Metastatic Breast Carcinoma in the Ovary (tissue), 3 donors: ENCODE results near the genes TOP3A, FAM83G and GRAP.

GRCh38 chr17:17632612-17632863 lies 41.0 kb upstream of the PEMT start:
- PRO-cap, 3 experiments, result no peak in any of the 3 experiments

DNA sequence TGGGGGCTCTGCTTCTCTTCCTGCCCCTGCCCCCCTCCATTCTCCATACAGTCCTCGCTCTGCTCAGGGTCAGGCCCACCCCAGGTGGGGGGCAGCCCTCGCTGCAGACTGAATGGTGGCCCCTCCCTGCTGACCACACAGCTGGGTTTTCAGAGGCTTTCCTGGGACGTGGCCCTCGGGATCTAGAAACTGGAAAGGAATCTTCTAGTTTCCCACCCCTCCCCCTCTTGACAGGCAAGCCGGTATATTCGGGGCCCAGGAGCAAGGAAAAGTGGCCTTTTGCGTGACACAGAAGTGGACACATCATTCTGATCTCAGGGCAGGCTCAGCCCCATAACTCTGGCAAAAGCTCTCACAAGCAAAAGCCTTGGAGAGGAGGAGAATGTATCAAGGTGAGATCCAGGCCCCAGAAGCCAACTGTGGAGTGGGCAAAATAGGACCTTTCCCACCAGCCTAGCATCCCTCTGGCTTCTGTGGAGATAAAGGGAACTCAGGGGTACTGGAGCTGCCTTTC lies 2.1 kb downstream of the RAI1 start:
- PRO-cap, 3 experiments, result no peak in any of the 3 experiments

- PRO-cap, 3 experiments, result no peak in any of the 3 experiments
Measured at GRCh38 chr17:17736751-17737244, 55.5 kb downstream of the RAI1 start.

DNA sequence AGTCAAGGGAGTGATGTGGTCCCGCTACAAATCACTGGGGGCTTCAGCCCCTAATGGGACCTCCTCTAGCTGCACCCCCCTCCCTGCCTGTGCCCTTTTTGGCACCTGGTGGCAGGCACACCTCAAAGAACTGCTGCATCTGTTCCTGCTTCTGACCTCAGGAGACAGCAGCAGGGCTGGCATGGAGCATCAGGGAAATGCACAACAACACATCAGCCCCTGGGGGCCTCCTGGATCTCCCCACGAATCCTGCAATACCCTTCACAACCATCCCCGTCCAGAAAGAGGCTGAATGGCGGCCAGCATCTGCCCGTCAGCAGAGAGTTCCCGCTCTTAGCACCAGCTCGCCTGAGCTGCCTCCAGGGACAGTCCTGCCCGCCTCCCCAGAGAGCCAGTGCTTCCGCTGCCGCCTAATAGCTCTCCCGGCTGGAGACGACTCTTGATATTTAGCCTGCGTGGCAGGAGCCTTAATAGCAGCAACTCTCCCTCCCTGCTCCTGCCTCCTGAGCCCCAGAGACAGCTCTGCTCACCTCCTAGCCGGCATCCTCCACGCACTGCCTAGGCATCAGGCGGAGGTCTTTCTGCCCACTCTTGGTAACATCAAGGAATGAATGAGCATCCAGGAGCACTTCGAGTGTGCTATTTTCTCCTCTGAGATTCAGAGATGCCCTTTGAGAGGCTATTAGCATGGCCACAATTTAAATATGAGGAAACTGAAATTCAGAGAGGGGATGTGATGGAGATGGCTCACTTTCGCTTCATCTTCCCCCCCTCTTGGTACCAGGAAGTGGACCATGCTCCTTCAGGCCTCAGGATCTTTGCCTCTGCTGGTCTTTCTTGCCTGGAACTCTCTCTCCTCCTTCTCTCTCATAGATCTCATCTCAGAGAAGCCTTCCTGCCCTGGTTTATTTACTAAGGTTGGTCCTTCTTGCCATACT lies 67.8 kb downstream of the RAI1 start:
- PRO-cap, 3 experiments, result no peak in any of the 3 experiments

- PRO-cap, 3 experiments, result no peak in any of the 3 experiments
Measured at GRCh38 chr17:17806541-17807138, 30.1 kb downstream of the SREBF1 start.

DNA sequence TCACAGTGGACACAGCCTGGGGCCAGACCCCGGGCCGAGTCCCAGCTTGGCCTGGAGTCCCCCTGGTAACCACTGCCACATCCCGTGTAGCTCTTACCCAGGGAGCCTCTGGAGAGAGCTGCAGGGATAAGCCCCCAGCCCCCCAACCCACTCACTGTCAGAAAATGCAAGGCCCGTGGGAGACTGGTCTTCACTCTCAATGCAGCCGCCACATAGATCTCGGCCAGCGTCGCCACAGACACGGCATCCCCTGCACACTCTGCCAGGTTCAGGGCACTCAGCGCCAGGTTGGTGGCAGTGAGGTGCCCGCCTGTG lies 20.8 kb downstream of the SREBF1 start:
- PRO-cap, 3 experiments, result peak in 1 of 3 experiments; most common minus-strand start position 261 of the sequence (in 1)

- PRO-cap, 3 experiments, result peak in 2 of 3 experiments; most common minus-strand start chr17:17818561 (in 2)
Measured at GRCh38 chr17:17818410-17818638, 18.5 kb downstream of the SREBF1 start.

DNA sequence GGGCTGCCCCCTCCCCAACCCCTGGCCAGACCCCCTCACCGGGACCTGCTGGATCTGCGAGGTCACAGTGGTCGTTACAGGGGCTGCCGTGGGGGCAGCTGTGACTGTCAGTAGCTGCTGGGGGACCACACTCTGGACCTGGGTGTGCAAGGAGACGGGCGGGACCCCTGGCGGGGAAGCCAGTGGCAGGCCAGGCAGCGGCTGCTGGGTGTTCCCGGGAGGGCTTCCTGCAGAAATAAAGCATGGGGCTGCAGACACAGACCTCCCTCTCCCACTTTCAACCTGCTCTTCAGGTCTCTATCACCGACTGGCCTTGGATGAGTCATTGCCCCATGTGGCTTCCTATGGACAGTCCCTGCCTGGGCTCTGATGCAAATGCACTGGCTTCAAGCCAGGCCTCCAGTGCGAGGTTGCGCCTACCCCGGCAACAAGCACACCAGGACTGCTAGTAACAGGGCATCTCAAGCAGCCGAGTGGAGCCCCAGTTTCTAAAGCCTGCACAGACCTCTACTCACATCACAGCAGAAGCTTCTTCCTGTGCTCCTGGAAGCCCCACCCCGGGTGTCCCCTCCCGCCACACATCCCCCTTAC lies 17.2 kb downstream of the SREBF1 start:
- PRO-cap, 3 experiments, result peak in 2 of 3 experiments; most common plus-strand start position 402 of the sequence (in 2); most common minus-strand start position 309 of the sequence (in 2)

GRCh38 chr17:17837278-17837821 lies 564 bp upstream of the SREBF1 start:
- PRO-cap, 3 experiments, result peak in 1 of 3 experiments; most common plus-strand start chr17:17837645 (in 1); most common minus-strand start chr17:17837513 (in 1)

DNA sequence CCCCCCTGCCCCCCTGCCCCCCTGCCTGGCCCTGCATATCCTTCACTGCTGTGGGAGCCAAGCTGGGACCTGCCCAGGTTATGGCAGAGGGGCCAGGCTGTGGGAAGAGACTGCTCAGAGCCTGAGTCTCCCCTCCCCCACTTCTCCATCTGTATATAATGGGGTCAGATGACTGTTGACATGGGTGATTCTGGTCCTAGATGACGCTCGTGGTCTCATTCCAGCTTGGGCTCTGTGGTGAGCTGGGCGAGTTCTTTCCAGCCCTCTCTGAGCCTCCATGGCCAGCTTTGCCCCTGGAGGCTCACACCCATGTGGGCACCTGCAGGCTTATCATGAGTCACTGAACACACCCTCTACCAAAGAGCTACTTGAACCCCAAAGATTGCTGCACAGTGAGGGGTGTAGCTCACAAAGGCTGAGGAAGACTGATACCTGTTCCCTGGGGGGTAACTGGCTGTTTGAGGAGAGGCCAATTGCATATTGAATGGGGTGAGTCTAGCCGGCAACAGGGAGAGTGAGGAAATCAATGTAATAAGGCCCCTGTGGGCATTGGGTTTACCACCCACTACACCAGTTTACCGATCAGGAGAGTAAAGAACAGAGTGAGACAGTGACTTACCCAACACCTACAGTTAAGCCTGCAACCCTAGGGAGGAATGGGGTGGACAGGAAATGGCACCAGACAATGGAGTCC lies 4.1 kb upstream of the SREBF1 start:
- PRO-cap, 3 experiments, result no peak in any of the 3 experiments

DNA sequence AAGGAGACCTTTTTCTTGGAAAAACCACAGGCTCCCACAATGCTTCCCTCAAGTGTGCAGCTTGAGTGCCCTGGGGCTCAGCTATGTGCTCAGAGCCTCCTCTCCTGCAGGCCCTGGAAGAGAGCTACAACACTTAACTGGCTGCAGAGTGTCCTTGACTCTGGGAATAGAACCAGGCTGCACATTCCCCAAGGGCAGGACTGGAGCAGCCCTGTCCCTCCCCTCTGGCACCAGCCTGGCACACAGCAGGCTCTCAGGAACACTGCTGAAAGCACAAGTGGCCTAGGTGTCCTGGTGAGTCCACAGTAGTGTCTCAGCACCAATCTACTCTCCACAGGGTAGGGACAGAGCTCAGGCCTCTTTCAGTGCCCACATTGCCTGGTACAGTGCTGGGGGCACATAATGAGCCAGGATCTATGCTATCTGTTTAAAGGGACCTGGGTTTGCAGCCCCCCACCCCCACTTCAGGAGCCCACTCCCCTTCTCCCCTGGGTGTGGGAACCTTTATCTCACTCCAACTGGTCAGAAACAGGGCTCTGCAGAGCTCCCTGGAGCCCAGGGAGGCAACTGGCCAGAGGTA lies 5.0 kb upstream of the SREBF1 start:
- PRO-cap, 3 experiments, result peak in 2 of 3 experiments; most common plus-strand start position 241 of the sequence (in 2); most common minus-strand start position 168 of the sequence (in 2)

- PRO-cap, 3 experiments, result peak in 2 of 3 experiments; most common plus-strand start chr17:17849286 (in 1); most common minus-strand start chr17:17849195 (in 2)
Measured at GRCh38 chr17:17849065-17849544, 12.3 kb upstream of the SREBF1 start.

DNA sequence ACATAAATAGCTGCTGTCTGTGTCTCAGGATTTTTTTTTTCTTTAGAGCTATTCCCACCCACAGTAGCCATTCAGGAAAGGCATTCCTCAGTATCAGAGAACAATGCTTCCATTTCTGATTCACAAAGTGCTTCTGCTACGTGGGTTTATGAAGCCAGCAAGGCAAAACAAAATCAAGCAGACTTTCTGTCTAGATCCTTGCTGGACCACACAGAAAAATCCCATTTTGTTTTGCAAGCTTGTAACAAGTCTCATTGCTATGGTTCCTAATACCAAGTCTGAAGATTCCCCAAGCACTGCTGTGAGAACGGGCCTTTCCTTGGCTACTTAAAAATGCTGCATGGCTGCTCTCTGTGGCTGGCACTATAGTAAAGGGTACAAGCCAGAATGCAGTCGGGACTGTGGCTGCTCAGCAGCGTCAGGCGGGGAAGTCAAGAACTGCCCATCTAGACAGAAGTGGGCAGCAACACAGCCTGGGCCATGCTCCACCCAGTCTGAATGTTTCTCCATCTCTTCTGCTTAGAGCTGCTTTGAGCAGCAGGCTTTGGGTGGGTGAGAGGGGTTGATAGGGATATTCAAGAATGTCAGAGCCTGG lies 43.3 kb downstream of the TOM1L2 start:
- PRO-cap, 3 experiments, result no peak in any of the 3 experiments

- PRO-cap, 3 experiments, result peak in 3 of 3 experiments; most common plus-strand start chr17:18315059 (in 1); most common minus-strand start chr17:18314930 (in 1)
Measured at GRCh38 chr17:18314417-18315136, at the start of gene TOP3A. TSS of gene TOP3A (minus strand) at chr17:18314994.

GRCh38 chr17:18320164-18320363 lies 5.0 kb downstream of the SMCR8 start:
- PRO-cap, 3 experiments, result no peak in any of the 3 experiments

DNA sequence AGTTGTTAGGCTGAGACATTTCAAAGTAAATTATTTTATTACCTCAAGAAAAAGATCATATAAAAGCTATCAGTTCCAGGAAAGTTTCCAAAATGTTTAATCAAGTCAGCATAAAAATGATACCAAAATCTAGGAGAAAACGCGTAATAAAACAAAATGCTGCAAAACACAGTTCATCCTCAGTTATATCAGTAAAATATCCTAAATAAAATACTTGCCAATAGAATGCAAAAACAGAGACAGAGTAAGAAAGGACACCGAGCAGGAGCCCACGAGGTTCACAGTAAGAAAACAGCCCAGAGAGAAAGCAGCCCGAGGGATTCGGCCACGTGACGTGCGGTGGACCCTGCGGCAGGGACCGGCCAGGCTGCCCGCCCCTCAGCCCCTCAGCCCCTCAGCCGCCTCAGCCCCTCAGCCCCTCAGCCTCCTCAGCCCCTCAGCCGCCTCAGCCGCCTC lies 9.7 kb downstream of the TBC1D28 start:
- PRO-cap, 3 experiments, result no peak in any of the 3 experiments

- PRO-cap, 3 experiments, result no peak in any of the 3 experiments
Measured at GRCh38 chr17:18916443-18917690, 35.1 kb upstream of the SLC5A10 start.

- PRO-cap, 3 experiments, result no peak in any of the 3 experiments
Measured at GRCh38 chr17:18988376-18989238, 16.0 kb downstream of the FAM83G start.

DNA sequence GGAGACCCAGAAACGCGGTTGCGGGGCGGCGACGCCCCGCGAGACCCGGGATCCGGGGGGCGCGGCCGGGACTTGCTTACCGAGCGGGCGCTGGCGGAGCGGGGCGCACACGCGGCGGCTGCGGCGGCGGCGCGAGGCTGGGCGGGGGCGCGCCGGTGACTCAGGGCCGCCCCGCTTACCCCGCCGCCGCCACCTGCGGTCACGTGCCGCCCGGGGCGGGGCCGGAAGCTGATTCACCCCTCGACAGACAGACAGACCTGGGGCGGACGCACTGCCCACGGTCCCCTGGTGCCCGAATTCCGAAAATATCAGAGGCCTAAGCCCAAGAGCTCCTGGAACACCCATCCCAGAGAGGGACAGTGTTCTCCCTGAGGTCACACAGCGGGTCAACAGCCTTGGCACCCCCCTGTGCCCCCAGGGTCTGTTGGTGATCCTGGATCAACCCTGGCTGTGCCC lies at the start of gene FAM83G:
TSS of gene FAM83G (minus strand) at position 136 of the 456 bp plus-strand sequence.
- PRO-cap, 3 experiments, result peak in 3 of 3 experiments; most common plus-strand start position 250 of the sequence (in 3); most common minus-strand start position 162 of the sequence (in 2)

- PRO-cap, 3 experiments, result no peak in any of the 3 experiments
Measured at GRCh38 chr17:19046777-19047237, at the start of gene GRAP. TSS of gene GRAP (minus strand) at chr17:19046957.